Breast (tissue), 4 donors: ENCODE measurements around a stretch of chr16.

GRCh38 chr16:4510794-4511423, 27.7 kb downstream of the CDIP1 start:
- PRO-cap, 3 experiments, result no peak in any of the 3 experiments
- RRBS, result no CpG with 5 or more reads among the region's 14 CpGs

DNA sequence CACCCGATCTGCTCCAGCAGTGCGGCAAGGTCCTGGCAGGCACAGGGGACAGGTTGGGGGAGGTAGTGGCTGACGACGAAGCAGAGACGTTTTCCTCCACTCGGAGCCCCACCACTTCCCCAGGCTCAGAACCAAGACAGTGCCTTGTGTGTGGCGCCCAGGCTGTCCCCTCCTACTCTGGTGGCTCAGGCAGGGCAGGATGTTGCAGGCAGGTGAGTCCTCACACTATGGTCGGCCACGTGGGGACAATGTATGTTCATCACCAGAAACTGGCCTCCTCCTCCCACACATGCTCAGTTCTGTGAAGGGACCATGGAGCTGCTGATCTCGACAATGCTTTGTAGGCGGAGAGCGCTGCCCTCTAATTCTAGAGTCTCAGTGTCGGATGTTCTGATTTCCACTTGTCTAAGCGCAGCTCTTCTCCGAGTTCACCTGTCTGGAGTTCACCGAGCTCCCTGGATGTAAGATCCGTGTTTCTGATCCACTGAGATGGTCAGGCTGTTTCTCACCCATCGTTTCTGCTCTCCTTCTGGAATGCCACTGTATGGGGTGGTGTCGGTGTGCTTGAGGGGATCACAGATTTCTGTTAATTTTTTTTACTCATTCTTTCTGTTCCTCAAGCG, 5.9 kb downstream of the NUDT16L1 start:
- PRO-cap, 3 experiments, result no peak in any of the 3 experiments
- RRBS, result no CpG with 5 or more reads among the region's 20 CpGs

GRCh38 chr16:4847575-4848622, 618 bp downstream of the UBN1 start:
- PRO-cap, 3 experiments, result peak in 3 of 3 experiments; most common plus-strand start chr16:4847719 (in 2); most common minus-strand start chr16:4848241 (in 2)
- RRBS, result 2% methylated on average over 73 of the region's 115 CpGs

GRCh38 chr16:4870112-4871096, 23.1 kb downstream of the UBN1 start:
- PRO-cap, 3 experiments, result no peak in any of the 3 experiments
- RRBS, result no CpG with 5 or more reads among the region's 32 CpGs

DNA sequence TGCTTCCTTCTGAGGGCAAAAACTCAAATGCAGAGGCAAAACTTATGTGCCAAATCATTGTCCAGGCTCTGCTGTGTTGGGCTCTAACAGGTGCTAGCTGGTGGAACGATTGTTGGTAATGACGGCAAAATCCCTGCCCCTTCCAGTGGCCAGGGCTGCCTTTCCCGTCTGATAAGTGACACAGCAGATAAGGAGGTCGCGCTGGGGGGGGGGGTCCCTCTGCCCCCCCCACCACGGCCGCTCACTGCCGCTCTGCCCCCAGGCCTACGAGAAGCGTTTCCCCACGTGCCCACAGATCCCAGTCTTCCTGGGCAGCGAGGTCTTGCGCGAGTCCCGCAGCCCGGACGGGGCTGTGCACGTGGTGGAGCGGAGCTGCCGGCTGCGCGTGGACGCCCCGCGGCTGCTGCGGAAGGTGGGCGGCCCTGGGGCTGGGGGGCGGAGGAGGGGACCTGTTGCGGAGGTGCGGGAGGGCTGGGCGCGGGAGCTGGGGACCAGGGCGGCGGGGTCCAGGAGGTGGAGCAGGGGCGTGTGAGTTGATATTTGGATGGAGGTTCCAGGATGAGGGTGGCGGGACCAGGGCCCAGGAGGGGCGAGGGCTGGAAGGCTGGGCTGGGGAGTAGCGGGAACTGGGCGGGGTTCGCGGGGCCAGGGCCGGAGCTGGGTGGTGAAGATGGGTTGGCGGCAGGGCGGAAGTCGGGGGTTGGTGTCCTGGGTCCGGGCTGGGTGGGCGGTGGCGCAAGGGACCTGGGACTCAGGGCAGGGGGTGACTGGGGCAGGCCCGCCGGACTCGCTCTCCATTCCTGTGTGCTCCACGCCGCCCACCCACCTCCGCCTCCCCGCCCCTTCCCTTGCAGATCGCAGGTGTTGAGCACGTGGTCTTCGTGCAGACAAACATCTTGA, 29.4 kb downstream of the SEC14L5 start:
- PRO-cap, 3 experiments, result no peak in any of the 3 experiments
- RRBS, result 2% methylated on average over 13 of the region's 58 CpGs

- PRO-cap, 3 experiments, result no peak in any of the 3 experiments
- RRBS, result no CpG with 5 or more reads among the region's 17 CpGs
These were observed 12.7 kb downstream of the EEF2KMT start for GRCh38 chr16:5084677-5085473.

- PRO-cap, 3 experiments, result no peak in any of the 3 experiments
- RRBS, result no CpG with 5 or more reads among the region's 8 CpGs
These were observed 56.6 kb downstream of the TMEM186 start for GRCh38 chr16:8740635-8741391.

DNA sequence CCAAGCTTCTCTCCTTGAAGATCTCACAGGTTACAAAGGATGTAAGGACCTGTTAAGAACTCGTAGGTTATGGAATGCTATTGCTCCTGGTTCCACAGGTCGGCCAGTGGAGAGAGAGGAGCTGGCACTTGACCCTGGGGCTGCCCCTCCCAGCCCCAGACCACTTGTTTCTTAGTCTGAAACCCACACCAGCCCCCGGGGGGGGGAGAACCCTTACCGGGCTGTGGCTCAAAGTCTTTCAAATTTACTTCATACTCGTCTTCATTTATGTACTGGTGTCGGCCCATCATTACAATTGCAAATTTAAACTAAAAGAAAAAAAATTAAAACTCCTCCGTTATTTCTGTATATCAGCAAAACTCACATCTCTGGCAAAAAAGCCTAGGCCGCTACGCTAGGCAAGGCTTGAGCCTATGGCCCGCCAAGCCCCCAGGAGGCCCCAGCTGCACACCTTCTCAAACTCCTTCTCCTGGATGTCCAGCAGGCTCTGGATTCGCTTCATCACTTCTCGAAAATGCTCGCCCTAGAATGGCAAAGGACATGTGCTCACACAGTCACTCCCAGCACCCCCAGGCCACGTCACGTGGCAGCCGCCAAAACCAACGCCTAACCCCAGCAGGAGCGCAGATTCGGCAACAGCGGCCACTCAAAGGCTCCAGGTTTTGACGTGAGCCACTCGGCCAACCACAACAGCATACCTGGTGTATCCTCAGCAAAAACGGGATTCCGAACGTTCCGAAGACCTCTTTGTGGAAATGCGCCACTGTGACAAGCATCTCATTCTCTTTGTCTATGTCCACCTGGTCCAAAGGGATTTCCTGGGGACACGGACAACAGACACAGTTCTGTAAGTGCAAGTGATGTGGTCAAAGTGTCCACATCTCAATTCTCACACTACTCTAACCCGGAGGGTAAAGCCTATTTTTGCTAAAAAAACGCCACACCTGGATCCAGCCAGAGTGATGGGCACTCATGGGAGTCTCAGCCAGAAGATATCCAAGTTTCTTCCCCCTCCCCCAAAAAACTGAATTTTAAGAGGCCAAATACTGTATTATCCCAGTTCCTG, 12.5 kb downstream of the LITAFD start:
- PRO-cap, 3 experiments, result no peak in any of the 3 experiments
- RRBS, result no CpG with 5 or more reads among the region's 30 CpGs

DNA sequence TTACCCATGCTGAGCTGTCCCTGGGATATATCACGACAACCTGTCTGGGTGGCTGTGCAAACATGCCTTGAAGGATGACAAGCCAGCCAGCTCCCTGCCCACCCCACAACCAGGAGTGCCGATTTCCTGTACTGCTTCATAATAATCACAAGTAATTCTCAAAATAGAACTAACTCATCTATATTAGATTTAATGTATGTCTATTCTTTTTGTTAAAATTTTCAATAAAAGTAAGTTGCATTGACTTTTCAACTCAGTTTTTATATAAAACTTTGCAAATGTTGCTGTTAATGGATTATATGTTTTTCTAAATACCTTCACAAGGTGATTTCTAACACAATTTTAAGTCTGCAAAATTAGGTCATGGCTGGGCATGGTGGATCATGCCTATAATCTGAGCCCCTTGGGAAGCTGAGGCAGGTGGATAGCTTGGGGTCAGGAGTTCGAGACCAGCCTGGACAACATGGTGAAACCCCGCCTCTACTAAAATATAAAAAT, 36.1 kb downstream of the LITAFD start:
- PRO-cap, 3 experiments, result no peak in any of the 3 experiments
- RRBS, result no CpG with 5 or more reads among the region's 4 CpGs

- PRO-cap, 3 experiments, result no peak in any of the 3 experiments
- RRBS, result no CpG with 5 or more reads among the region's 2 CpGs
These were observed 40.3 kb downstream of the LITAFD start for GRCh38 chr16:8922483-8922812.

DNA sequence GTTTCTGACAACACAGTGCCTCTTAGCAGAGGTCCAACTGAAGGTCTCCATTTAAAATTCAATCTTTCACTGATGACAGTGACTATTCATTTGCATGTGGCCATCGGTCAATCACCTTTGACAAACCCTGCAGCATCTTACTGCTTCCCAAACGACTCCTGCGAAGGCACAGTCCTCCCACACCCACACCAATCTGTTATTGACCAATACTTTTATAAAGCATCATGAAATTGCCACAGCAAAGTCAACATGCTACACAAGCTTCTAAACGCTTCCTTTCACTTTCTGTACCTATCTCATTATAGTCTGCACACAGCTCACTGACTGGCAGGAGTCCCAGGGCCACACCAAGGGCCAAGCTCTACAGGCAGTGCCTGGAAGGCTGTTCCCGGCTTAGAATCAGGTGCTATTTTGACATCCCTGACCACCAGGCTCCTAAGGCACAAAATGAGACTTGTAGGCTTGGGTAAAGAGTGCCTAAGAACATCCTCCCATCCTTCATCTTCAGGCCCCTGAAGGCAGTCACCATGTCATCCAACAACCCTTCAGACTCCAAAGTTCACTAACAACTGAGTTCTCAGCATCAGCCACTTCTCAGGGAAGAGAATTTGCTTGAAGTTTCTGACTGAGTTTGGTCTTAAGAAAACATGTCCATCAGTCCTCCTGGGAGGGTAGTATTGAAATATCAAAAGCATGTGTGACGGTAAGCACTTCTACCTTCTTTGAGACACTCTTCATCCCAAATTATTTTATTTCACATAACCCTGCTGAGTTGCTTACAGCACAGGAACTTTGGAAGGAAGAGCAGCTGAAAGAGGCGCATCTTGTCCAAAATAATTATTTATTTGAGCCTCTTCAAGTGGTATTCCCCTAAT, 39.4 kb downstream of the USP7 start:
- PRO-cap, 3 experiments, result no peak in any of the 3 experiments
- RRBS, result no CpG with 5 or more reads among the region's 7 CpGs

GRCh38 chr16:8935575-8936154, 28.0 kb downstream of the USP7 start:
- PRO-cap, 3 experiments, result no peak in any of the 3 experiments
- RRBS, result no CpG with 5 or more reads among the region's 13 CpGs

GRCh38 chr16:9003241-9003905, 39.7 kb upstream of the USP7 start:
- PRO-cap, 3 experiments, result no peak in any of the 3 experiments
- RRBS, result no CpG with 5 or more reads among the region's 6 CpGs

DNA sequence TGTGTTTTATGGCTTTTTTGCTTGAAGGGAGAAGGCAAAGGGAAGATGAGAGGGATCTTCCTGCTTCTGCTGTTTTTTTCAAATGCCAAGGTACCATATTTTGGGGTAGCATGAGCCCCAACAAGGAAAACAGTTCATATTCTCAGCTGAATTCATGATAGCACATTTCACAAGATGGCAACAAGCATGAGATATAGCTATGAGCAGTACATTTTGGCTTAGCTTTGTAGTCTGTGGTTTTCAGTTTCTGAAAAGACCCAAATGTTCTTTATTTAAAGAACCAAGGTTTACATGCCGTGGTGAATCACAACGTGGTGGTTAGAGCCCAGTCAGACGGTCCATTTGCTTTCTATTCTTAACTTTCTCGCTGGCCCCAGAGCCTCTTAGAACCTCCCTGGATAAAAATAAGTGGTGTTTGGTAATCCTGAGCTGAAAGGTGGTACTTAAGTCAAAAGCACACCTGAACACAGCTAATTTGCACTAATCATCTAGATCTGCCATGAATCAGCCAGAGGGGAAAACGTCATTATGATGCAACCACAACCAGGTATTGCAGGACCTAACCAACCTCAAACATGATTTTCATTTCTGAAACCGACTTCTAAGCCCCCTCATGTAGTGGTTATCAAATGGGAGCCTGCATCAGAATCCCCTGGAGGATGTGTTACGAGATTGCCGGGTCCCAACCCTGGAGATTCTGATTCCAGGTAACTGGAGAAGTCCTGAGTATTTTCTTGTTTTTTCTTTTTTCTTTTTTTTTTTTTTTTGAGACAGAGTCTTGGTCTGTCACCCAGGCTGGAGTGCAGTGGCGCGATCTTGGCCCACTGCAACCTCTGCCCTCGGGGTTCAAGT, 18.5 kb upstream of the HAPSTR1 start:
- PRO-cap, 3 experiments, result no peak in any of the 3 experiments
- RRBS, result no CpG with 5 or more reads among the region's 11 CpGs

GRCh38 chr16:9092870-9093521, 1.6 kb downstream of the HAPSTR1 start:
- PRO-cap, 3 experiments, result no peak in any of the 3 experiments
- RRBS, result 1% methylated on average over 5 of the region's 25 CpGs

DNA sequence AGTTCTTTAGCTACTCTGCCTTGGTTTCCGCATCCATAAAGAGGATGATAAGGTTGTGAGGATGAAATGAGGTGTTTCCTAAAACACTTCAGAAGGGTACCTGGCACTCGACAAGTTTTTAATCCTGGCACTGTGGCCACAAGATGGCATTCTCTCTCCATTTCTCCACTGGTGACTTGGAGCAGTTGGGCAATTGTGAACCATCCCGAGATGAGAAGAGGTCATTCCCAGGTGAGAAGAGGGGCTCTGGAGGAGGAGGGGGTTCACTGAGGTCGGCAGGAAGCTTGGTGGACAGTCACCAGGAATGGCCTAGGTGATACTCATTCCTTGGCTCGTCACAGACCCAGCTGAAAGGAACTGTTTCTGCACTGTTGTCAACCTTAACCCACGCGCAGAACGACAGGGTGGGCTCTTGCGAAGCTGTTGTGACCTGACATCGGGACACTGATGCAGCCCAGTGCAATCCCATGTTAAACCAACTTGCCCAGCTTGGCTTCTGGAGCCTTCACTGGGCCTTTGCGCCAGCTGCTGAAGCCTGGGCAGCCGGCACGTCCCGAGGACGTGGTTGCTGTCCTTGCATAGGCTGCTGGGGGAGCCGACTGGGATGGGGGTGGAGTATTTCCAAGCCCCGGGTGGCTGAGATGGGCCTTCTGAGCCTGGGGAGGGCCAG, 34.0 kb downstream of the HAPSTR1 start:
- PRO-cap, 3 experiments, result no peak in any of the 3 experiments
- RRBS, result 59% methylated on average over 6 of the region's 17 CpGs

GRCh38 chr16:9308144-9308698, 216.8 kb downstream of the HAPSTR1 start:
- PRO-cap, 3 experiments, result no peak in any of the 3 experiments
- RRBS, result no CpG with 5 or more reads among the region's 6 CpGs

GRCh38 chr16:9369981-9370570, 278.6 kb downstream of the HAPSTR1 start:
- PRO-cap, 3 experiments, result no peak in any of the 3 experiments
- RRBS, result no CpG with 5 or more reads among the region's 9 CpGs

- PRO-cap, 3 experiments, result no peak in any of the 3 experiments
- RRBS, result no CpG with 5 or more reads among the region's 8 CpGs
These were observed 516.3 kb downstream of the GRIN2A start for GRCh38 chr16:9665671-9666518.

DNA sequence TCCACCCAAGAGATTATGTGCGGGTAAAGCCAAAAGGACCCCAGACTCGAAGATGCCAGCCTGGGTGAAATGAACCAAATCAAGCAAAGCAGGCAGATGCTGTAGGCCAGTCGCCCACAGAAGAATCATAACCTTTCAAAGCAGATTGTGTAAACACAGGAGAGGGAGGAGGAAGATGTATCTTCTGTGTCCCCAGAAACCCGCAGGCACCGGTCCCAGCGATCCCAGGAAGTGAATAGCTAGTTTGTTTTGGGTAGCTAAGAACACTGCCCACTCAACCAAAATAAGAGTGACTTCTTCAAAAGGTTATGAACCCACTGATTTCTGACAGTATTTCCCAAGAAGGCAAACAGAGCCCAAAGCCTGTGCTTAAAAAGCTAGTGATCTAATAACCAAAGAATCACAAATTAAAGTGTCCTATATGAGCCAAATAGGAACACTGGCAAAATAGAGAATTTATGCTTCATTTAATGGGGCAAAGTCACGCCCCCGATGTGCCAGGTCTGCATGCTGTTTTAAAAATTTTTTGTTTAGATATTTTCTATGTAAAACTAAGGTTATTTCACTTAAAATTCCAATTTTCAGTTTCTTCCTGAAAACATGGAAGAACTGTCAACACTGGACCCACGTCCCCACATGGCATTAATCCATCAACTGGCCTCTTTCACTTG, 67.7 kb downstream of the GRIN2A start:
- PRO-cap, 3 experiments, result no peak in any of the 3 experiments
- RRBS, result no CpG with 5 or more reads among the region's 9 CpGs